Sciatic nerve (tissue), 1 donor: ENCODE measurements around the genes PIK3C2A, NUCB2 and MYOD1.

DNA sequence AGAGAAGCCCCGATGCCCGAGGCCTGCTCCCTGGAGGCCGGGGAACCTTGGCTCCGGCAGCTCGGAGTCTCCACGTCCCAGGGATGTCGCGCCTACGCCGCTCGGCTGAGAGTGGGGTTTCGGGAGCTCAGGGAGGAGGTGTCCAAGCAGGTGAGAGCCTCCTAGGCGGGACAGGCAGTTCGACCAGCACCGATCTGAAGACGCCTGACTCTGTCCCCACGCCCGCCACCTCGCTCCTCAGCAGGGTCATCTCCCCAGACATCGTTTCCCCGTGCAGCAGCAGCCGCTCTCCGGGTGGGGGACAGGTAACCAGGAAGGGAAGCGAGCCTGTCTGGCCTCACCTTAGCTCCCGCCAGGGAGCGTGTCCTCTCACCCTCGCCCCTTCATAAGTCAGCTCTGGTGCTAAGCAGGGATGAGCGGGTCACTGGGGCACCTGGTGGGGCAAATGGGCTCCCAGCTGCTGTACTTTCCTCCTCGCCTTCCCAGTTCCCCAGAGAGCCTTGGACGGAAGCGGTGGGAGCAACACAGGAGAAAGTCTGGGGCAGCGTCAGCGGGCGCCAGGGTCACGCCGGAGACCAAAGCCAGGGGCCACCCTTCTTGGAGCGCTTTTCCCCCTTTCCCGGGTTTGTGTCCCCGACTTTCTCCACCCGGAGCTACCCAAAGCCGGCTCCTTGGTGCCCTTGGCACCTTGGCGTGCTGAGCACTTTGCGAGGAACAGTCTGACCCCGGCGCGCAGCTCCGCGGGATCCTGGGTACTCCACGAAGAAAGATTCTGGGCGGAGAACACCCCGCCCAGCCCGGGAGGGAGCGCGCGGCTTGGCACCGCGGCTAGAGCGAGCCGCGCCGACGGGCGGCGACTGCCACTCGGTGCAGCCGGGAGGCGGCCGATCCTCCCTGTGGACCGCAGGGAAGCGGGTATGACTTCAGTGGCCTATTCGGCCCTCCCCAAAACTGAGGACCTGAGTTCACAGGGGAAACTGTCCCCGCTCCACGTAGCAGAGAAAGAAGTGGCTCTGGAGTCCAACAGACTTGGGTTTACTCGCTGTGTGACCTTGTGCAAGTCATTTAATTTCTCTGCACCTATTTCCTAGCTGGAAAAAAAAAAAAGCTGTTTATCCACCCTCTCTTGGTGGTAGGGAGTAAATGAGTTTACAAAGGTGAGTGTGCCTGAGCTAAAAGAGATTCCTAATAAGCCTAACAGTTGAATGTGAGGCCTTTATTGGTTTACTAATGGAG is 1.8 kb downstream of the SPON1 start:
- PRO-cap, result bidirectional peak, plus-strand start at position 500 of the sequence, minus-strand start at position 502 of the sequence; bidirectional peak, plus-strand start at position 822 of the sequence, minus-strand start at position 747 of the sequence

GRCh38 chr11:13992277-13992686 is 29.8 kb downstream of the SPON1 start:
- PRO-cap, result no peak

- PRO-cap, result no peak
Observed at GRCh38 chr11:14078957-14079541, 116.5 kb downstream of the SPON1 start.

DNA sequence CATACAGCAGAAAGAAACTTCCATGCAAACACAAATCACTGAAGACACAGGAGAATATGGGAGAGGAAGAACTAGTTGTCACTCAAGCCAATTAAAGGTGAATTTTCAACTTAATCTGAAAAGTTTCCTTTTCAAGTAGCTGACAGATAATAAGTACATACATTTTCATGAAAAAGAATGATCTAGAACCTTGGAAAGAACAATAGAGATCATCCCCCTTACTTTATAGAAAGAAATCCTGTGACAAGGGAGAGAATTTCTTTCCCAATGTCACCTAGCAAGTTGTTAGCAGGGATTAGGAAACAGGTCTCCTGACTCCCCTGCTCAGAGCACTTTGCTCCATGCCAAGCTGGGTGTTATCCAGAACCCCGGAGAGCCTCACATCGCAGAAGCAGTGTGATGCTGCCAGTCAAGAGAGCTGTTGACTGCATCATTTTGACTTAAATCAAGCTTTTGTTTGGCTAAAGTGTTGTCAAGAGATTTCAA is 3.5 kb upstream of the RRAS2 start:
- PRO-cap, result no peak

DNA sequence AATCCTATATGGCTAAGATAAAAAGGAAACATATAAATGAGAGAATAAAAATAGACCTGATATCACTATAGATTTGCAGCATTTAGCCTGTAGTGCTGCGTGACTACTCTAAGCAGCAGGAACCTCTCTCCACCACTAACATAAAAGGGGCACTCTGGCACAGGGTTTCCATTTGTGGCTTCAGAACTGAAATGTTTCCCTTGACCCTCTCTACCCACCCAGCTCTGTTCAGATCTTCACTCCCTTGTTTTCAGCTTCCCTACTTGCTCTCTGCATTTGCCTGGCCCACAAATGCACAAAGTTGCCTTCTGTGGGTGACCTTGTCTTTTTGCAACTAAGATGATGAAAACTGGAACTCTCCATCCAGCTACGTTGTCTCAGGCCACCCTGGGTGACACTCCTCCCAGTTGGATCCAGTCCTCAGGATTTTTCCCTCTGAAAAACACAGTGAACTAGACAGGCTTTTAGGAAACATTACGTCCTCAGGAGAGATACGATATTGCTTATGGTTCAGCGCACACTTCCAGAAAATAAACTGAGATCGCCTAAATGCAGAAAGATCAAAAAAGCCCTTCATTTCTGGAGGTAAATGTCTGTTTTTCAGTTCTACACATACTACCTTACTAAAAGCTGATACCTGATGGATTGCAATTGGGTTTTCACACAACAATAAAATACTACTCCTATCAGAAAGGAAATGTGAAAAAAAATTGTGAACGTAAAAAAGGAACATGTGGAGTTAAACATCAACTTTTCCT is 19.9 kb upstream of the PSMA1 start:
- PRO-cap, result no peak

GRCh38 chr11:14577282-14577723 is 57.1 kb upstream of the PSMA1 start:
- PRO-cap, result no peak

GRCh38 chr11:14634035-14634368 is 9.6 kb upstream of the PDE3B start:
- PRO-cap, result no peak

- PRO-cap, result no peak
Observed at GRCh38 chr11:14646127-14646676, 2.6 kb downstream of the PDE3B start.

DNA sequence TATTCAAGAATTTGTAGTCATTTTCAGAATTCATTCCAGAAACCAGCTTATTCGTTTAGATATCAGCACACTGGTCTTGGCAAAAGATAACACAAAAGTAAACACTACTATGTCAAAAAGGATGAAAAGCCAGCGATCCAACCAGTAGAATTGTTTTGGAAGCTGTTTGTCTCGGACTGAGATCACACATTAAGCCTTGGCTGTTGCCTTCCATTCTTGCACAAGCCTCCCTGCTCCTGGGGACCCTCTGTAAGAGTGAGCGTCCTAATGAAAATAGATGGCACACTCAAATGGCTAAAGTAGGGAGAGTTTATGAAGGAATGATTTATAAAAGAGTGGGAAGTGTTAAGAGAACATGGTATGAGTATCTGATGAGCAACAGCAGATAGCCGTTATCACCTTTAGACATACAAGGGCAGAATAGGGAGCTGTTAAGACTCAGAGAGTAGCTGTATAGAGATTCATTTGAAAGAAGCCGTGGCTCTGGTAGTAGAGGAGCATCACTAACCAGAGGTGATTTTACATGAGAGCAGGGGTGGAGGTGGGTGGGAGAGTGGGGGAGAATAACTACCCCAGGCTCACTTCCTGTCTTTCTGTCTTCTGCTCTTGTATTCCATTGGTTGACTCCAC is 25.2 kb downstream of the PDE3B start:
- PRO-cap, result no peak

DNA sequence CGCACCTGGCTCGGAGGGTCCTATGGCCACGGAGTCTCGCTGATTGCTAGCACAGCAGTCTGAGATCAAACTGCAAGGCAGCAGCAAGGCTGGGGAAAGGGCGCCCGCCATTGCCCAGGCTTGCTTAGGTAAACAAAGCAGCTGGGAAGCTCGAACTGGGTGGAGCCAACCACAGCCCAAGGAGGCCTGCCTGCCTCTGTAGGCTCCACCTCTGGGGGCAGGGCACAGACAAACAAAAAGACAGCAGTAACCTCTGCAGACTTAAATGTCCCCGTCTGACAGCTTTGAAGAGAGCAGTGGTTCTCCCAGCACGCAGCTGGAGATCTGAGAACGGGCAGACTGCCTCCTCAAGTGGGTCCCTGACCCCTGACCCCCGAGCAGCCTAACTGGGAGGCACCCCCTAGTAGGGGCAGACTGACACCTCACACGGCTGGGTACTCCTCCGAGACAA is 47.3 kb downstream of the CYP2R1 start:
- PRO-cap, result no peak

GRCh38 chr11:14890764-14891895 is 901 bp downstream of the CYP2R1 start:
- PRO-cap, result bidirectional peak, plus-strand start at chr11:14891280, minus-strand start at chr11:14891223; bidirectional peak, plus-strand start at chr11:14891826, minus-strand start at chr11:14891671

GRCh38 chr11:15470962-15471477 is 356.3 kb downstream of the INSC start:
- PRO-cap, result no peak

DNA sequence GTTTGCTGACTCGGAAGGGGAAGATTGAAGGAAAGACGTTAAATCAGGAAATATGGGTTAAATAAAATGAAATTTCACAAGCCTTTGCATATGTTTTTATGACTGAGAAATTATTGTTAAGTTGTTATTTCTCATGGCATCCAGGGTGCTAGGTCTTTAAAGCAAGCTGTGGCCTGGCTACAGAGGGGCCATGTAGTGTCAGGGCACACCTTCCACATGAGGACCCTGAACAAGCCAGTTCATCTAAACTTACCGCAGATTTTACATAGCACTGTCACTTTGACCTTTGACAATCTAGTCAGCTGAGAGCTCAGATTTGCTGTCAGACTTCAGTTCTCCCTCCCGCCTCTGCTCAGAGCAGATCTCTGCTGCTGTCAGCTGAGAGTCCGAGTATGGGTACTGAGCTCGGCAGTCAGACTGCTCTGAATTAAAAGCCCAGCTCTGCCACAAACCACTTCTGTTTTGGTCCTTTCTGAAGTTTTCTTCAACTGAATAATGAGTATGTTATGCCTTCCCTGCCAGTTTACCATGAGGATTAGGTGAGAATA is 507.1 kb downstream of the SOX6 start:
- PRO-cap, result no peak

DNA sequence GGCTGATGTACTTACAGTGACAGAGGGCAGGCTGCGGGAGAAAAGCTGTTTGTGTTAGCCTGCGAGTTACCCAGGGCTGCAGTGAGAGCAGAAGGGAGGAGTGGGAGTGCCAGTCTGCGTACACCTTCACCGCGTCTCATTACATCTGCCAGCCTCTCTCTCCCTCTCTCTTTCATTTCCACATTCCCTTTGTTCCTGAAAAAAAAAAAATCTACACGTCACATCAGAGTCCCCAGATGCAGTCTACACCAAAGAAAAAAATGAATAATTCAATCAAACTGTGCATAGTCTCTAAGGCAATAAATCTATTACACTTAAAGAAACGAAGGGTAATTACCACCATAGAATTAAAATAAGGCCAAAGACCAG is 126.4 kb upstream of the C11orf58 start:
- PRO-cap, result no peak

- PRO-cap, result no peak
Observed at GRCh38 chr11:16786141-16786600, 47.7 kb downstream of the C11orf58 start.

- PRO-cap, result bidirectional peak, plus-strand start at chr11:17207718, minus-strand start at chr11:17207651; bidirectional peak, plus-strand start at chr11:17208082, minus-strand start at chr11:17207971
Observed at GRCh38 chr11:17207117-17208267, at the start of gene PIK3C2A. PIK3C2A (minus strand) TSS chr11:17207986.

DNA sequence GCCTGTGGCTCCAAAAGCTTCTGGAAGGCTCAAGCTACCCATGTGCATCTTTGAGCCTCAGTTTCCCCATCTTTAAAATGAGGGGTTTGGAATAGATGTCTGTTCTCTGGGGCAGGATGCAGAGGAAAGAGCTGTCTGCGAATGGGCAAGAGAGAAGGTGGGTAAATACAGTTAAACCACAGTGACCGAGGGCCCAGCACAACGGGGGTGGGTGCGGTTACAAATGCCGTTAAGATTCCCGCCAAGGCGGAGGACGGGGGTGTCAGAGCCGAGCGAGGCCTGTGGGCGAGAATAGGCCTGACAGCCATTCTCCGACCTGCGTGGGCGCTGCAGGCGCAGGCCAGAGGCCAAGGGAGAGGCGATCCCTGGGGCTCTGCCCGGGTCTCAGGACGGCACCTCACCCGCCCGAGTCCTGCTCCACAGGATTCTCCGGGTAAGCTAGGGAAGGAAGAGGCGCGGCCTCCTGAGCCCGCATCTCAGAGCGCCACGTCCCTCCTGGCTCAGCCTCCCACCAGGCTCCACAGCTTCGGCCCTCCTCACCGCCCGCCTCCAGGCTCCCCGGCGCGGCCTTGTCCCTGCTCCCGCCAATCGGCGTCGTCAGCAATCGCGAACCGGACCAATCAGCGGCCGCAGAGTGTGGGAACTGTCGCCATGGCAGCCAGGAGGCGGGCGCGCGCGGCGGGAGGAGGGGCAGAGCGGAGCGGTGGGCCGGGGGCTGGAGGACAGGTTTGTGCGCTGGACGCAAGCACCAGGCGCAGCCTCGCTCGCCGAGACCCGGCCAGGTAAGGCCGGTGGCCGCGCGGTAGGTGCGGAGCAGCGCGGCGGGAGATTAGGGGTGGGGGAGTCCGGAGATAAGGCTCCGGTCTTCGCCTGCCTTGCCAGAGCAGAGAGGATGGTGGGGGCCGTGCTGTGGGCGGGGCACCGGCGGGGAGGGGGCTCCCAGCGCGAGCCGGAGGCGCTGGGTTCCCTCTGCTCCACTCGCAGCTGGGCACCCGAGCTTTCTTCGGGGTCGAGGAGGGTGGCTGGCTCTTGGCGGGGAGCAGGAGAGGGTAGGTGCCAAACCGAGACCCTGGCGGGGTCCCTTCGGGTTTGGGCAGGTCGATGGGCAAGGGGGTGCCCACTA is at the start of gene NUCB2:
Gene NUCB2 (plus strand): TSS at position 693 of the 1,123 bp plus-strand sequence.
- PRO-cap, result unidirectional peak, plus-strand start at position 307 of the sequence; bidirectional peak, plus-strand start at position 693 of the sequence, minus-strand start at position 510 of the sequence

DNA sequence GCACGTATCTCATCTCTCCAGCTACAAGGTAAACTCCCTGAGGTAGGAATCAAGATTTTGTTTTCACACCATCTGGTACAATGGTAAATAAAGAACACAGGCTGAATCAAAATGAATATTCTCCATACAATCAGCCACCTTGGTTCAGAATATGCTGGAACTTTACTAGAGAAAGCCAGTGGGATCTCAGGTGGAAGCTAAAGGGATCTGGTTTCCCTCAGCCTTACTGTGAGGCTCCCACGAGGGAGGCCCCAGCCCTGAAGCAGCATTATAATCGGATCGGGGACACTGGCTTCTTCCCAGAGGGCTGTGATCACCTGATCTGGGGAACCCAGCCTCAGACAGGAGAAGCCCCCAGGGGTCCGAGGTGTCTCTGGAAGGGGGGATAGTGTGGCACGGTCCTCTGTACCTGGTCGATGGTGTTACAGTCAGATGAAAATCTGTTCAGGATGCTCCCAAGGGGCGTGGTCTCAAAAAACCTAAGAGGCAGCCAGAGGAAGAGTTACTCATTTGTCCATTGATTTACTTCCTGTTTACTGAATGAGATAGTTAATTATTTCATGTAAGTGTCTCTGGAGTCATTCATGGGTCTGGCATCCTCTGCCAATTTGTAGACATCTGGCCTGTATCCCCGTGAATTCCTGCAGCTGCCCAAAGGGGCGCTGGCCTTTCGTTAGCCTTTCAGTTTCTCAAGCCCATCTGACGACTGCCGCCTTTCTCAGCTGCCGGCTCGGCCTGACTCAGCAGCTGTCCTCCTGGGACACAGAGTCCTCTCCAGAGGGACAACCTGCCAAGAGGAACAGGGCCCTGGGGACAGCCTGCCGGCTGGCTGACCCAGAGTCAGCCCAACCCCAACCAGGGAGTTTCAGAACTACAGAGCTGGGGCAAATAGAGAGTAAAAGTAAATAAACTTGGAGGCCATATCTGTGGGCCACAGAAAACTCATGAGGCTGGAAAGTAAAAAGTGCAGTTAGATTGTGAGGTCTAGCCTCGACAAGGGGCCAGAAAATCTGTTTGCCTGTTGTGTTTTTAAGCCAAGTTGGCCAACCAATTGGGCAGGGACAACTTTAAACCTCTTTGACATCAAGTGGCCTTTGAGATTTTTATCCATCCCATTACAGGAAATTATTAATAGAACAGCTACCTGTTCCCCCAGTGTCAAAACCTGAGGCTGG is 17.0 kb upstream of the KCNJ11 start:
- PRO-cap, result no peak

DNA sequence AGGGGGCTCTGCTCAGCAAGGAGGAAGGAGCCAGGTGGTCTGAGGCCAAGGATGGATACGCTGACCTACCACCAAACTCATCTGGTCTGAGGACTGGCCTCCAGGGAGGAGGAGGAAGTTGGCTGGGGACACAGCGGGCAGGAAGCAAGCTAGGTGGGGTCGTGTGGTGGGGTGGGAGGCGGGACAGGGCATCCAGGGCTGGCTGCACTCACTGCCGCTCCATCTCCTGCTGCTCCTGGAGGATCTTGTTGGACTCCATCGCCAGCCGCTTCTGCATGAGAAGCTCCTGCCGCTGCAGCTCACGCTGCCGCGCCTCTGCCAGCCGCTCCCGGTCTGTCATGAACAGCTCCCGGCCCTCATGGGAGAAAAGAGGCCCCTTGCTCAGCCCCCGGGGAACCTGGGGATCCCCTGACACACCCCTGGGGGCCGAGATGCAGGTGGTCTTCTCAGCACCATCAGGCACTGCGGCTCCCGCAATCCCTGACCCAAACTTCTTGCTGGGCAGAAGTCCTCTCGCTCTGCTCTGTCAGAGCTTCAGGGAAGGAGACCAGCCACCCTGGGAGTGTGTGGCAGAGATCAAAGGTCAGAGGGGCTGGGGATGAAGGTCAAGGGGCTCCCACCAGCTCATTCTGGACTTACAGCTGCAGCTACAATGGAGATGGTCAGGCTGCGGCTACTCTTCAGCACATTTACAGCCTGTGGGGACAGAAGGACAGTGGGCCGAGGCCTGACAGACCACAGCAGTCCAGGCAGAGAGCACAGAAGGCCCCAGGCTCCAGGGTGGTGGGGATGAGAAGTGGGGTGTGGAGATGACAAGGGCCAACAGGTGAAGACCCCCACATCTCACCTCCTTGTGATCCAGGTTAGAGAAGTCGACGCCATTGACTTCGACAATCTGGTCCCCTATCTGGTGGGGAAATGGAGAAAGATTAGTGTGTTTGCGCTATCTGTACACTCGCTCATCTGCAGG is 21.4 kb downstream of the USH1C start:
- PRO-cap, result no peak

DNA sequence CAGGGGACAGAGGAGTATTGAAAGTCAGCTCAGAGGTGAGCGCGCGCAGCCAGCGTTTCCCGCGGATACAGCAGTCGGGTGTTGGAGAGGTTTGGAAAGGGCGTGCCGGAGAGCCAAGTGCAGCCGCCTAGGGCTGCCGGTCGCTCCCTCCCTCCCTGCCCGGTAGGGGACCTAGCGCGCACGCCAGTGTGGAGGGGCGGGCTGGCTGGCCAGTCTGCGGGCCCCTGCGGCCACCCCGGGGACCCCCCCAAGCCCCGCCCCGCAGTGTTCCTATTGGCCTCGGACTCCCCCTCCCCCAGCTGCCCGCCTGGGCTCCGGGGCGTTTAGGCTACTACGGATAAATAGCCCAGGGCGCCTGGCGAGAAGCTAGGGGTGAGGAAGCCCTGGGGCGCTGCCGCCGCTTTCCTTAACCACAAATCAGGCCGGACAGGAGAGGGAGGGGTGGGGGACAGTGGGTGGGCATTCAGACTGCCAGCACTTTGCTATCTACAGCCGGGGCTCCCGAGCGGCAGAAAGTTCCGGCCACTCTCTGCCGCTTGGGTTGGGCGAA is at the start of gene MYOD1:
Gene MYOD1 (plus strand): TSS at position 369 of the 550 bp plus-strand sequence.
- PRO-cap, result no peak